Placental epithelial cell (primary cell): Measurements from ENCODE around the genes SPDYE16 and SPDYE18.

DNA sequence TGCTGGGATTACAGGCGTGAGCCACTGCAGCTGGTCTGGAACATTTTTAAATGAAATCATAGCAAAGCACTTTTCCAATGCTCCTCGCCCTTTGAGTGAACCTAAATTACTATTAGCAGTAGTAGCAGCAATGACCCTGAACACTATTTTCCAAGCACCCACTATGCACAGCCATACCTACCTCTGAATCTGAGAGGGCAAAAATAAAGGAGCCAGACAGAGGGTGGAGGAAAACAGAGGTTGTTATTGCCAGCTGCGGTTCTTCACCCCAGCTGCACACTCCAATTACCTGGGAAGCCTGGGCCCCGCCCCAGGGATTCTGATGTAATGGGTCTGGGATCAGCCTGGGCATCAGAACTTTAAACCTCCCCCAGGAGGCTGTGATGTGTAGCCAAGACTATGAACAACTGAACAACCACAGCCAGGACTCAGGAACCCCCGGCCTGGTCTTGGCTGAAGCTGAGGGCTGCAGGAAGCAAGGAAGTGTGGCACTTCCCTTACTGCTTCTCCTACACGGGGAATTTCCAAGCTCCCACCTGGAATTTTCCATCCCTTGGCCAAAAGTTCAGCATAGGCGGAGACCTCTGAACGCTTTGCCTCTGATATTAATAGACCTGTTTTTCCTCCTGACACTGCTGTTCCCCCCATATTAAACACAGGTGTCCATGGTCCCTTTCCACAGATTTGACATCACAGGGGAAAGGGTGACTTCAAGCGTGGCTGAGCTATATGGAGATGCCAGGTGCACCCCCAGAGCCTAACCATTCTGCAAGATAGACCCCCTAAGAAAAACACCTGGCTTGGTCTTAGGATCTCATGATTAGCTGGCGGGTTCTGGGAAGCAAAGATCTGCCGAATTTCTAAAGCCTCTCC is 89.2 kb downstream of the HIP1 start:
- CAGE, long polyA plus RNA, result no peak

- CAGE, long polyA plus RNA, result no peak
These were observed 50.4 kb downstream of the HIP1 start for GRCh38 chr7:75687881-75689294.

GRCh38 chr7:75739084-75740182 is 692 bp upstream of the HIP1 start:
- CAGE, long polyA plus RNA, result no peak

DNA sequence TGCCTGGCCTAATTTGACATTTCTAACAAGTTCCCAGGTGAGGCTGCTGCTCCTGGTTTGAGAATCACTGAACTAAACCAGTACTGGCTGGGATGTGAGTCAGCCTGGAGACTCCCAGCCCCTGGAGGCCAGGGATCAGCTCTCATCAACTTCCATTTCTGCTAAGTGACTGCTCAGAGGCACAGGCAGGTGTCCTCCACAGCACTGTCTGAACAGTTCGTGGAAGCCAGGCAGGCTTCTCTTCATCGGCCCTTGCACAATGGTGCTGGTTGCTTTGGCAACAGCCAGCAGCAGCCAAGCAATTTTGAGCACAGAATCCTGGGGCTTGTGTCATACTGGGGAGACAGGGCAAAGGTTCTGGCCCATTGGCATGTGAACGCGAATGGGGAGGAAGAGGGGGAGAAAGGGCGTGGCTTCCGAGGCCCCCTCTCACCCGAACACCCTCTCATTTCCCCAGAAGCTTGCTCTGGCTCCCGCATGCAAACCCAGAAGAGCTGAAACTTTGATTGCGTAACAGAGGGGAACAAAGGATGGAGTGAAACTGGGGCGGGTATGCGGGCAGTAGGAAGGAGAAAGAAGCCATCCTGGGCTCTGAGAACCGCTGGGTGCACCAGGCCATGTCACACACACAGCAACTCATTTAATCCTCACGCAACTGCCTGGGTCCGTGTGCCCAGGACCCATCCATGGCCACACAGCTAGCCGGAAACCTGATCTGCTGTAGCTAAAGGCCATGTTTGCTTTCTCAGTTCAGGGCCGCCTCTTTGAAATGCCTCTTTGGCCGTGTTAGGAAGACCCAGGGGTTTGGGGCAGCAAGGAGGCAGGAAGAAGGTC is 8.9 kb upstream of the POR start:
- CAGE, long polyA plus RNA, result no peak

GRCh38 chr7:75925642-75926301 is 10.8 kb downstream of the POR start:
- CAGE, long polyA plus RNA, result no peak

DNA sequence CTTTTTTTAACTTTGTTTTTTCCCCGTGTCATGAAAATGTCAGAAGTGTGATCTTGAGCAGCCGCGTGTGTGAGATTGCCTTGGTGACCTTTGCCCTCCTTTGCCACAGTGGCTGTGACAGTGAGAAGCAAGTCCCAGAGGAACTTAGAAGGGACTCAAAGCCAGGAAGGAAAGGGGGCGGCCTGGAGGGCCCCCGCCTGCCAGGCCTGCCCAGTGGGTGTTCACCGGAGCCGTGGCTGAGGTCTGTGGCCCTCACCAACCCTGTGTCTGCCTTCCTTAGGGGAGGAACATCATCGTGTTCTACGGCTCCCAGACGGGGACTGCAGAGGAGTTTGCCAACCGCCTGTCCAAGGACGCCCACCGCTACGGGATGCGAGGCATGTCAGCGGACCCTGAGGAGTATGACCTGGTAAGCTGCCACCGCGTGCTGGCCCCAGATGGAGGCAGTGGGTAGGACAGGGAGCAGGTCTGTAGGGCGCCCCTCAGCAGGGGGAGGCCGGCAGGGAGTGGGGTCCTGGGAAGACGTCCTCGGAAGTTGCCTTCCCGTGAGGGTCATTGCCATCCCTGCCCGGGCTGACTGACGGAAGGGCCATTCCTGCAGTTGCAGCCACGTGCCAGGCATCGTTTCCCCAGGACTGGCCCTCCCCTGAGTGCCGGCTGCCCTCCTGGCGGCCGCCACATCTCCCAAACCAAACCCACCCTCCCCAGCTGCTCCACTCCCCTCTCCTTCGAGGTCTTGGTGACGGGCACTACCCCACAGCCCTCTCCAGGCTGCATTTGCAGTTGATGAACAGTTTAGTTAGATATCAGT is 15.0 kb downstream of the TMEM120A start:
- CAGE, long polyA plus RNA, result no peak

- CAGE, long polyA plus RNA, result no peak
These were observed 11.0 kb downstream of the TMEM120A start for GRCh38 chr7:75983284-75983856.

DNA sequence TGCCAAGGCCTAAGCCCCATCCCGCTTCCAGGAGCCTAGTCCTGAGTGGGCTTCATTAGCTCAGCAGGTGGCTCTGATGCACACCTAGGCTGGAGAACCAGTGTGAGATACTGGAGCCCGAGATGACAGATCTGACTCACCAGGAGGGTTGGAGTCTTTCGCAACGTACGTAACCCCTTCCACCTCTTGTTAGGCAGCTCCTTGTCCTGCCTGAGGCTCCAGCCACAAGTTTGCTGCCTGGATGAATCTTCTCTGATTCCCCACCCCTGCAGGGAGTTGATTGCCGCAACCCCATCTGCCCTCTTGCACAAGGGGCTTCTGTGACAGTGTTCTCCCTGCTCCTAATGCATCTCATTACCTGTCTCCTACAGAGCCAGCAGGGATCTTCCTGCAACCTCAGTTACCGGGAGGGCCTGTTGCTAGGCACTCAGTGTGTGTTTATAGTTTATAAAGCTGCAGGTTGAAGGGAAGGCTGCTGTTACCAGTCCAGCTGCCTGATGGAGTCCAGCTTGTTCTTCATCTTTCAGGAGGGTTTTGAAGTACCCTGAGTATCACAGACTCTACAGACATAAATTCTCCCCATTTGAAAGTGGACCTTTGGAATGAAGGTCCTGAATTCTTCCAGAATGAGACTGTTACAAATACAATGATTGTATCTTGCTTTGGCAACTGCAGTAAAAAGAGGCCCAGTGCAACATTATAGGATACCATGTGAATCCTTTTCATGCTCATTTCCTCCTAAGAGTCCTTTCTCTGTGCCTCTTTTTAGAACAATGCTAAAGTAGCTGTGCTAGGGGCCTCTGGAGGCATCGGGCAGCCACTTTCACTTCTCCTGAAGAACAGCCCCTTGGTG is 6.4 kb downstream of the MDH2 start:
- CAGE, long polyA plus RNA, result no peak

DNA sequence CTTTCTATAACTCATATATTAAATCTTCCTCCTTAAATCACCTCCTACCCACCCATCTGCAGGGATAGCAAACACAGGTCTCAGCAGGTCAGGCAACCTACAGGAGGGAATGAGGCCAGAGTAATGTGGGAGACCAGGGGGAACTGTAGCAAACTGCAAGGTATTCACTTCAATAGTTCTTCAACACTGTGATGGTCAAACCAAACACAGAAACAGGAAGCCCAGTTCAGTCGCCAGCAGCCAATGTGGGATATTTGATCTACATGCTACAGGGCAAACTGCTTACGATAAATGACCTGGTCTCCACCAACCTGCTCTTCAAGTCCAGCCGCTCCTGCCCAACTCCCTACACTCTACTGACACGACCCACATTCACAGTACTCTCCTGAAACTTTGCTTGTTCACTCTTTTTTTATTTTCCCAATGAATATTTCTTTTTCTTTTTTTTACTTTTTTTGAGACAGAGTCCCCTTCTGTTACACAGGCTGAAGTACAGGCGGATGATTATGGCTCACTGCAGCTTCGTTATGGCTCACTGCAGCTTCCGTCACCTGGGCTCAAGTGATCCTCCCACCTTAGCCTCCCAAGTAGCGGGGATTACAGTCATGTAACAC is 42.0 kb downstream of the MDH2 start:
- CAGE, long polyA plus RNA, result no peak

GRCh38 chr7:76306249-76306418 is 3.7 kb downstream of the HSPB1 start:
- CAGE, long polyA plus RNA, result no peak

DNA sequence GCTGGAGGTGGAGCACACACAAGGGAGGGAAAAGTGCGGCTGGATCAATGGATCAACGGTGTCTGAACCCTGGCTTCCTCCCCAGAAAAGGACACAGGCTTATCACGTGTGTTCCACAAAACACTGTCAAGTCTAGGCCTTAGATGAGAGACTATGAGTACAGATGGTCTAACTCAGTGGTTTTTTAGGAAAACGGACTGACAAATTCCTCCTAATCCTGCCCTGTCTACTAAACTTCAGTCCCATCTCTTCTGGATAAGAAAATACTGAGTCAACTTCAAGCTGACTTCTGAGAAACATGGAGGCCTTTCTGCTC is 27.9 kb downstream of the HSPB1 start:
- CAGE, long polyA plus RNA, result no peak

DNA sequence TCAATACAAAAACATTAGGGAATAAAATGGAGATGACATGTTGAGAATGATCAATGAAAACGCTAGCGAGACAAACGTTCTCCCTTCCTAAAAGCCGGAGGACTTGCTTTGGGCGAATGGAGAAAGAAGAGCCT is 951 bp downstream of the YWHAG start:
- CAGE, long polyA plus RNA, result no peak

GRCh38 chr7:76358388-76358573 is 510 bp downstream of the YWHAG start:
- CAGE, long polyA plus RNA, result no peak

DNA sequence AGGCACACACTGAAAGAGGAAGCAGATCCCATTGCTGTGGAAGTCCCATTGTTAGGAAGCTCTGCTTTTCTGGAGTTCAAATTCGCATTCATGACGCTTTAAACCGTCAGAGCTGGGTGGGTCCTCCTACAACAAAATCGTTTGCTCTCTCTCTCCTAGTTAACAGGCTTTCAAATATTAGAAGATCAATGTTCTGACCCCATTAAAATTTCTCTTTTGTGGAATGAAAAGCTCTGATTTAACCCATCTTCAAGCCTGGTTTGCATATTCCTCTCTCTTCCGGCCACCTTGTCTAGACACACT is at the start of gene SPDYE16:
TSS of gene SPDYE16 (minus strand) at position 53 of the 303 bp plus-strand sequence.
- CAGE, long polyA plus RNA, result no peak

GRCh38 chr7:76954904-76955645 is 77.1 kb downstream of the SPDYE17 start:
- CAGE, long polyA plus RNA, result no peak

DNA sequence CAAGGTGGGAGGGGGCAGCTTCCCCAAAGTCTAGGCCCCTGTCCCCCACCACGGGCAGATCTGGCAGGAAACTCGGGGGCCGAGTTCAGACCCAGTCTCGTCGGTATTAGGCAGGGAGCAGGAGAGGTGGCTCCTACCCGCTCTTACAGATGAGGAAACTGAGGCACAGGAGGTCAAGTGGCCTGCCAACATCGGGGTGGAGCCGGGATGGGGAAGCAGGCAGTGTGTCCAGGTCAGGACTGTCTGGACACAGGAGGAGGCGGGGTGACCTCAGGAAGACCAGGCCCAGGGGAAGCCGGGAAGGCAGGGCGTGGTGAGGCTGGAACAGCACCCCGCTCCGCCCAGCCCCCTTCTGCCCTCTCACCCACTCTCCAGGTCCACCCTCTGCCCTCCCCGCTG is 26.2 kb downstream of the SPDYE17 start:
- CAGE, long polyA plus RNA, result no peak

DNA sequence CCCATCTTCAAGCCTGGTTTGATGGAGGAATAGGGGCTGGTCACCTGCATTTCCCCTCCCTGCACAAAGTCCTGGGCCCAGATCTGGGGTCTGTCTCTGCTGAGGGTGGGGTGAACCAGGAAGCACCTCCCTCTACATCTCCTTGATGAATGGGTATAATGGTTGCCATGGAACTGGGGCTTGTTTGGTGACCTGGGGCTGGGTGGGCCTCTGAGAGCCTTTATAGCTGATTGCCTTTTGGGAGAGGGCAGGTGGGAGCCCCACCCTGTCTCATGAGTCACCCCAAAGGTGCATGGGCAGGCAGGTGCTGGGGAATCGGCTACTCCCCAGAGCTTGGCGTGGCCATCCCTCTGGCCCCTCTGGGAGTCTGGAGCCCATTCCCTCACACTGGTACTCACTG is at the start of gene SPDYE18:
TSS of gene SPDYE18 (minus strand) at position 107 of the 400 bp plus-strand sequence.
- CAGE, long polyA plus RNA, result no peak

- CAGE, long polyA plus RNA, result no peak
These were observed 6.2 kb upstream of the SPDYE18 start for GRCh38 chr7:77068527-77069083.

GRCh38 chr7:77196504-77197178 is 3.0 kb downstream of the FGL2 start:
- CAGE, long polyA plus RNA, result no peak

DNA sequence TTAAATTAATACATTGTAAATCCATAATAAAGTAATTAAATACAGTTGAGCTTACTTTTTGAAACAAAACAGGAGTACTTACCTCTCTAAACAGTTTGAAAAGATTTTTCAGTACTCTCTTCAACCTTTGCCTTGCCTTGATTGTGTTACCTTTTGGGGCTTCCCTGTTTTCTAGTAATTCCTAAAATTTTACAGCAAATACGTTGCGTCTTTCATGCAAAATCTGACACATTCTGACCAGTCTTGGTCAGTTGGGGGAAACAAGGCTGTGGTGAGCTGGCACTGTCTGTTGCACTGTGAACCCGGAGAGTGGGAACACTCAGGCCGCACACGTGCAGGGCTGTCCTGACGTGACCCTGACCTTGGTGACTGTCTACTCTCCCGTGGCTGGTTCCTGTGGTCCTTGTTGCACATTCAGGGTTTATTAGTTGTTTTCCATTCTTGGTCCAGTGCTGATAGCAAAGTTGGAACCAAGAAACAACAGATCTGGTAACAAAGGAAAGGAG is 45.7 kb upstream of the FGL2 start:
- CAGE, long polyA plus RNA, result no peak